Umbilical cord (tissue), 2 donors: ENCODE data around the genes IL5RA and SUMF1.

- RAMPAGE, long total RNA = no peak
Measured at GRCh38 chr3:232771-233311, 36.3 kb downstream of the CHL1 start.

DNA sequence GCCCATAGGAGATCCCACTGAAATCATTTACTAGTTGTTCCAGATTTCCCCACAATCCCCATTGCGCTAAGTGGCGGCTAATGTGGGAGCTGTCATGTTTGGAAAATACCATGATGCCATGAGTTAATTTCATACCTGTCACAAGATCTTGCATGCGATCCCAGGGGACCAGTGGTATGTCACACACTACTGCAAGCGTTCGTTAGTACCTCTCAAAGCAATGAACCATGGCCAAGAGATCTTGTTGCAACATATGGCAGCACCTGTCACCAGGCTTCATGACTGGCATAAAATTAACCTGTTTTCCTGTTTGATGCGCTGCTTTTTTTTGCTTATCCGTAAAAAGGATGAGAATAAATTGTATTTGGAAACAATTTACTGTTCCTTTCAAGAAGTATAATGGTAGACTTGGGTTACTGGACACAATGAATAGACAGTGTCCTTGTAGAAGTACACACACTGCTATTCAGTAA is 81.8 kb downstream of the CHL1 start:
- RAMPAGE, long total RNA = no peak

- RAMPAGE, long total RNA = no peak
Measured at GRCh38 chr3:2862229-2862872, 247.8 kb downstream of the IL5RA start.

DNA sequence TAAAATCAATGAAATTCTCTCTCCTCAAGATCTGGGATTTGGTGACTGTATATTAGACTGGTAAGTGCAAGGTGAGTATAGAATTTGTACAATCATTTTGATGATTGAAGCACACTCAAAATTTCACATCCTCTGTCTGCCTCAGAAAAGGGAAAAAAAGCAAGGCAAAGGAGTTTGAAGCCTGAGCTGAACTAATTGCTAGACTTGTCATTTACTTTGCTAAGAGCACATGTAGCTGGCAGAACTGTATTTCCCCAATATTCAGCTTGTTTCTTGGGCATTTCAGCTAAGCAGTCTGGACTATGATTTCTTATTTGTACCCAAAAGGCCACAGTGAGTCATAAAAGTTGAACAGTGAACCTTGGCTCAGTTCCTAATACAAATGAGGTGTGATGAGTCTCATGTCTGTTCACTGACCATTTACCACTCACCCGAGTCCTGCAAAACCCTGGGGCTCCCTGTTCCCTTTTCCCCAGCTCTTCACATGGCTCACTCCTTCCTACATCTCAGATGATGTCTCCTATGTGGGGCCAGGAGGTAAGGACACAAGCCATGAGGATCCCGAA is 239.5 kb downstream of the IL5RA start:
- RAMPAGE, long total RNA = no peak

DNA sequence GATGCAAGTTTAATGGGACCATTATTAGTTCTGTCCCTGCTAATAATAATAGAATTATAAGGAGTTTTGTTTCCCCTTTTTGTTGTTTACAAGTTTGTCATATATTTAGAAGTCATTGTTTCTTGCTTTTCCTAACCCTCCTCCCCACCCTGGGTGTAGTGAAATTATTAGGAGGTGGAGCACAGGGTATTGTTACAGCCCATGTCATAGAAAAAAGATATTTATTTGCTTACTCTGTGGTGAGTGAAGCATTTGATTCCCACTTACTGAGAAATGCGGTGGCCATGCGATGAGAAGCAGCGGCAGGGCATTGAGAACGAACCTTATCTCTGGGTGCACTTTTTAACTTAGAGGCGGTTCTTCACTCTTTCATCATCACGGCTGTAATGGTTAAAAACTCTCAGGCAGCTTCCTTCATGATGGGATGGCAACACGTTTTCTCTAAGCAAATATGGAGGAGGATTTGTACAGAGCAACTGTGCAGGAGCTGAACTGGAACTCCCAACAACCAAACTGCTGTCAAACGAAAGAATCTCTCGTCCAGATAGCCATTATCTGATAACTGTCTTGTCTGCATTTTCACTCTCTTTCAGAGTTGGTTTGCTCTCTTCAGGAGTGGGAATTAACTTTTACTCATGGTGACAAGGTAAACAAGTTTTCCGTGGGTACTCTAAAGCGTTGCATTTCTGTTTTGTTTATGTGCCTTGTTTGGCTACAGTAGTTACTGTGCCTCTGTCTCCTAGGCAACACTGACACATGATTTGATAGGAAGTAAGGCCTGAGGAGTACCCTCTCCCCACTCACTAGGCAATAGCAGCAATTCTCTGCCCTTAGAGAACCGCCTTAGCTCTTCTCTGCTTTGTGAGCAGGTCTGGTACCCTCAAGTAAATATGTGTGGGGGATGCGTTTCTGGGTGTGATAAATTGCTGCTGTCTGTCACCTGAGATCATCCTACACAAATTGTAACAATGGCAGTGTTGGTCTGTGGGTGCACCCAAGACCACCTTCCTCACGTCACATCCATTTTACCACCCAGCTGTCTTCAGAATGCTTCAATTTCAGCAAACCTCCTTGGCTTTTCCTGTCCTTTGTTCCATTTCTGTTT is at the start of gene IL5RA:
TSS of gene IL5RA (minus strand) at position 697 of the 1,105 bp plus-strand sequence.
- RAMPAGE, long total RNA = no peak

- RAMPAGE, long total RNA = no peak
Measured at GRCh38 chr3:4338875-4339783, 36.0 kb downstream of the SETMAR start.

- RAMPAGE, long total RNA = start-site peak on the minus strand at chr3:4467253-4467269, 10 and 58 reads in 2 replicates
Measured at GRCh38 chr3:4466672-4467638, at the start of gene SUMF1. TSS of gene SUMF1 (minus strand) at chr3:4467269.

DNA sequence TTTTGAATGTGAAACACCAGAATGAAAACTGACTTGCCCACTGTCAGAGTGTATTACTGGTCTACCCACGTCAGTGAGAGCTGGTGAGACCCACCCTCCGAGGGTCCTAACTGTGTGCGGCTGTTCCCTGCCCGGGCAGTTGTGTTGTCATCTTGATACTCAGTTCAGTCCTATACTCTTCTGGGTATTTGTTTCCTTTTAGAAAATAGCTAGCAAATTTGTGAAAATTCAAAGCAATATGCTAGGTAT is 91.7 kb downstream of the ITPR1 start:
- RAMPAGE, long total RNA = no peak

DNA sequence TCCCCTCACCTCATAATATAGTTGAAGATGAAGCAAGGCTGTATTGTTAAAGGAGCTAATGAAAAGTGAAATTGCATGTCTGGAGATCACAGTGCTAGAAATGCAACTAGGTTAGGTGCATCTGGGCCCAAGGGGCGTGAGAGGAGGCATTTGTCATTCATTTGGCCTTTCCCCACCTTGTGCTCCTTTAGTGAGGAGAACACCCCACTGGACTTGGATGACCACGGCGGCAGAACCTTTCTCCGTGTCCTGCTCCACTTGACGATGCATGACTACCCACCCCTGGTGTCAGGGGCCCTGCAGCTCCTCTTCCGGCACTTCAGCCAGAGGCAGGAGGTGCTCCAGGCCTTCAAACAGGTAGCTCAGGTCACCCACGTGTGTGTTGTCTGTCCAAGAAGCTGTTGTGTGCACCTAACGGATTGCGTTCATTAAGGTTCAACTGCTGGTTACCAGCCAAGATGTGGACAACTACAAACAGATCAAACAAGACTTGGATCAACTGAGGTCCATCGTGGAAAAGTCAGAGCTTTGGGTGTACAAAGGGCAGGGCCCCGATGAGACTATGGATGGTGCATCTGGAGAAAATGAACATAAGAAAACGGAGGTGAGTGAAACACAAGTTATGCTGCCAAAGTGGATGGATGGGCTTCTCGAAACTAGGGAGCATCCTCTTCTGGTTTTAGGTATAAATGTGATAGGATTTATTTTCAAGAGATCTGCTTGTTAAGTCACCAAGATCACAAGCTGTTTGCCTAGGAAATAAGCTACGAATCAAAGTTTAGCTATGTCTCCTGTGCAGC is 190.2 kb downstream of the ITPR1 start:
- RAMPAGE, long total RNA = no peak

GRCh38 chr3:4718596-4719639 is 225.8 kb downstream of the ITPR1 start:
- RAMPAGE, long total RNA = no peak

DNA sequence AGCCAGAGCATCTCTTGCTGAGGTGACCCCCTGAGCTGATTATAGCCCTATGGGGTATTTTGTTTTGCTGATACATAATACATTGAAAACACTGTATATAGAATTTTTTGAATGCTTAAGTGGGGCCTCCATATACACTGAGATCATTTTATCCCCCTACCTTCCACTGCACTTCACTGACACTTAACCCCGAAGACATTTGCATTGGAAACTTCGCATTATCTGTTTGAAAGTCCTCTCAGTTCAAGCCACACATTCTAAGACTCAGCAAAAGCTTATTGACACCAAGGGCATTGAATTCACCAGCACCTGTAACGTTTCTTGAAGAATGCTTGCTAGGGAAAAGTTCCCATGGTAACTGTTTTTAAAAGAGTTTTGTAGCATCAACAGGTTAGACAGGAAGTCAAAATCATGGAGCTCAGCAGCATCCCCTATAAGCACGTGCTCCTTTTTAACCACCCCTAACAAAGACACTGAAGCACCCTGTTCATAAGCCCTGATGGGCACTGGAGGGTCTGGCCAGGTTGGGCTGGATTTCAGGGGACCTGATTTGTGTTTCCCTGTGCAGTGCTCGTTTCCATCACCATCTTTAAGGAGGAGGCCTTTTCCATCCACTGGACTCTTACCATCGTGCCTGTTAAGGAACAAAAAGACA is 229.7 kb upstream of the BHLHE40 start:
- RAMPAGE, long total RNA = no peak

GRCh38 chr3:4772151-4772663 is 207.0 kb upstream of the BHLHE40 start:
- RAMPAGE, long total RNA = no peak

- RAMPAGE, long total RNA = no peak
Measured at GRCh38 chr3:4834119-4834941, 144.9 kb upstream of the BHLHE40 start.

GRCh38 chr3:4985026-4985902 is 6.0 kb downstream of the BHLHE40 start:
- RAMPAGE, long total RNA = no peak

DNA sequence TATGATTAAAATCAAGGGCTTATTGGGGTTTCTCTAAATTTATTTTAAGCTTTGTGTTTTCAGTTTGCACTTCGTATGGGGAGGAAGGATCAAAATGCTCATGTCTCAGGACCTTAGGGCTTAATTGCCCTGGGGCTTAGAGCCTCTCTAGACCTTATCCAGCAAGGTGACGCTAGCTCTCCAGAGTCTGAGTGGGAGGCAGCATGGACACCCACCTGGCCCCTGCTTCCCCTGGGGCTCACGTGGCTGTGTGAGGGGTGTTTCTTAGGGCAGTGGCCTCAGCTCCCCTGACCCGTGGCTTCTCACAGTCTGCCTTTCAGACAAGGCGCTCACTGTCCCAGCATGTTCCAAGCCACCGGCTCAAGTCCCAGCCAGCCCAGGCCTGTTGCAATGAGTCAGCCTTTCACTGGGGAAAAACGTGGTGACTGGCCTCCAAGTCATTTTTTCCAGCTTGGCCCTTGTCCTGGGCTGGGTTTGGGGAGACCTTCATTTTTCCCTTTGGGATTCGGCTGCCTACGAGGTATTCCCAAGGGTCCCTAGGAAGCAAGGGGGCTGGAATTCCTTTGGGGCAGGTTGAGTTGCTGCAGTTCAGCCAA is 15.6 kb downstream of the BHLHE40 start:
- RAMPAGE, long total RNA = no peak

DNA sequence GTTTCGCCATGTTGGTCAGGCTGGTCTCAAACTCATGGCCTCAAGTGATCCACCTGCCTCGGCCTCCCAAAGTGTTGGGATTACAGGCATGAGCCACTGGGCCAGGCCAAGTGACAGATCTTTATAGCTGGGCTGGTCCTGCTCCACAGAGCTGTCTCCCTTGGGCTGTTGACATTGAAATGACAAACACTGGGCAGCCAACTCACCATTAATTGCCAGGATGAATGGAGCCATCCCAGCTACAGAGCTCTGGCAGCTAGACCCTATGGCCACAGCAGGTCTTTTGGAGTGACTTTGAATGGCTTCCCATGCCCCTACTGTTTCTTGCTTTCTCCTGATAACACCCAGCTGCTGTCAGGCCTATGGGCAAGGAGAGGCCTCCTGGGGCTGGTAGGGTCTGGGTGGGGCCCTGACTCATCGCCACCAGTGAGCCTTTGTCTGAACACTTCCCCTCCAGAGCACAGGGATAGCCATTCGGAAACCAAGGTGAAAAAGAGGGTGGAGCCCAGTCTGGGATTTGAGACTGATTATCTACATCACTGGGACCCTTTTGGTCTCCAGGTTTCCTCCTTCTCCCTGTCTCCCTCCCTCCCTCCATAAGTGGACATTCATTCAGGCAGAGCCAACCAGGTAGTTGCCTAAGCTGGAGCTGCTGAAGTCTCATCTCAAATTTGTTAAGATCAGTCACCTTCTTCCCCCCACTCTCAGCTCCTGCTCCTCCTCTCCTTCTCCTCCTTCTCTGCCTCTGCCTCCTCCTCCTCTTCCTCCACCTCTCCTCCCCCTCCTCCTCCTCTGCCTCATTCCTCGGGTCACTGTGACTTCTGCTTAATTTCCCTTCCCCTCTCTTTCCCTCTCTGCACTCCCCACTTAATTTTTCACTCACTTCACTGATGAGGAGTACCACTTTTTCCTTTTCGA is 34.0 kb downstream of the BHLHE40 start:
- RAMPAGE, long total RNA = no peak

DNA sequence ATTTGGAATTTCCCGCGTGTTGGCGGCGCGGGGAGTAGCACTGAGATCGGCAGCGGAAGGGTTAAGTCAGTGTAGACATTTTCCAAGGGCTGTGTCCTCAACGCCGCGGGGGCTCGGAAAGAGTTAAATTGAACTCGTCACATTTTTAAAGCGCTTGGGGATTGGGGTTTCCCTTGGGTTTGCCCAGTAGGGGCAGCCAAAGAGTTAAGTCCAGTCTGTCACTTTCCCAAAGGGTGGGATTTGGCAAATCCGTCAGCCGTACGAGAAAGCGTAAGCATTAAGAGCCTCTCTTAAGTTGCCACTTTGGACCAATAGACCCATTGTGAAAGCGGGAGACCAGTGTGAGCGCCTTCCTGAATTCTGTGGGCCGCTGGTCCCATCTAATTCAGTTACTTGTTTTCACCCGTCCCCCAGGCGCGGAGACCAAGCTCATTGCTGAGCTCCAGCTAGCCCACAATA is 677 bp downstream of the ARL8B start:
- RAMPAGE, long total RNA = no peak

DNA sequence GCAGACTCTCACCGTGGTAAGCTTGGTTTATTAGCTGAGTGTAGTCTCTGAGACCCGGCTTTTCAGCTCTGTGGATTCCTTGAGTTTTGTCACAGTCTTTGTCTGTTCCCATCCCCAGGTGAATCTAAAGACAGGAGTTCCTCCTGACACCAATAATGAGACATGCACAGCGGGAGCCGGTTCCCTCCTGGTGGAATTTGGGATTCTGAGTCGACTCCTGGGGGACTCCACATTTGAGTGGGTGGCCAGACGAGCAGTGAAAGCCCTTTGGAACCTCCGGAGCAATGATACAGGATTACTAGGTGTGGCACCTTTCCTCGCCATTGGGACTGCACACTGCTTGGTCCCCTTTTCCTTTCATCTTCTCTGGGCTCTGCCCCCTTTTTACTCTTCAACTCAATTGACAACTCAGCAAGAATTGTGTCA is 15.4 kb downstream of the EDEM1 start:
- RAMPAGE, long total RNA = no peak

GRCh38 chr3:7308635-7308972 is 447.7 kb downstream of the GRM7 start:
- RAMPAGE, long total RNA = no peak

DNA sequence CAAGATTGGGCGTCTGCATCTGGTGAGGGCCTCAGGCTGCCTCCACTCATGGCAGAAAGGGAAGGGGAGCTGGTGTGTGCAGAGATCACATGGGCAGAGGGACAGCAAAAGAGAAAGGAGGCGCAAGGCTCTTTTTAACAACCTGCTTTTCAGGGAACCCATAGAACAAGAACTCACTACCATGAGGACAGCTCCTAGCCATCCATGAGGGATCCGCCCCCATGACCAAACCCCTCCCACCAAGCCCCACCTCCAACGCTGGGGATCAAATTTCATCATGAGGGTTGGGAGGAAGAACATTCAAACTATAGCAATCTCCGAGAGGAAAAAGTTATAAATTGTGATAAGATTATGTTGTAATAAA is 84.7 kb upstream of the LMCD1 start:
- RAMPAGE, long total RNA = no peak